Epithelial cell of esophagus (primary cell): ENCODE results near the gene PTTG2.

- RRBS: 4% methylated on average over 4 of the region's 73 CpGs
Observed at GRCh38 chr4:26321180-26321947, 550 bp downstream of the RBPJ start.

- RRBS: 2% methylated on average over 26 of the region's 76 CpGs
Observed at GRCh38 chr4:26861080-26861724, 561 bp downstream of the STIM2 start.

GRCh38 chr4:26866164-26866628 is 5.6 kb downstream of the STIM2 start:
- RRBS: no CpG with 5 or more reads among the region's 1 CpG

GRCh38 chr4:26907664-26908132 is 47.1 kb downstream of the STIM2 start:
- RRBS: no CpG with 5 or more reads among the region's 3 CpGs

GRCh38 chr4:28116487-28117021 is 1255.9 kb downstream of the STIM2 start:
- RRBS: no CpG with 5 or more reads among the region's 14 CpGs

- RRBS: 3% methylated on average over 1 of the region's 16 CpGs
Observed at GRCh38 chr4:30721353-30721534, 1.1 kb downstream of the PCDH7 start.

DNA sequence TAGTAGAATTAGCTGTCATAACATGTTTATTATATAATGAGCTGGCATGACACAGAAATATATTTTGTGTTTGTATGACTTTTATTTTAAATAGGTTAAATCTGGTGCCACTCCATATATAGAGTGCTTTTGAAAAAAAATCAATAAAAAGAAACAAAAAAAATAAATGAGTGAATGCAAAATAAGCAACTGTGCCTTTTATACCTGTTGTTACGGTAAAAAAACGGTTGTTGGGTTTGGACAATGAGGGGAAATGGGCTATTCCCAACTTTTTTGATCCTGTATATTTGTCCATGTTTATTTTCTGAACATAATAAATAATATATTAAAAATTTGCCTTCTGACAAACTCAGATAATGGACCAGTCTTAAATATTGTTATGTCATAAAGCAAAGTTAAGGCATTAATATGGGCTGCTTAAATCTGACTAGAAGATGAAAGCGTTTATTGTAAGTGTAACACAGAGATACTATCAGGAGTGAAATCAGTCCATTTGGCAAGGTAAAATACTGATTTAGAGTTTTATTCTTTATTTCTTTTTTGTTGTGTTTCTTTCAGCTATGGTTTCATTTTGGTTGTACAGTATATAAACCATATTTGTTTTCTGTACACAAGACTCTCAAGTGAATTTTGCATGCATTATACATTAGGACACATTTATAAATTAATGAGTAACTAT is 425.3 kb downstream of the PCDH7 start:
- RRBS: no CpG with 5 or more reads among the region's 3 CpGs

DNA sequence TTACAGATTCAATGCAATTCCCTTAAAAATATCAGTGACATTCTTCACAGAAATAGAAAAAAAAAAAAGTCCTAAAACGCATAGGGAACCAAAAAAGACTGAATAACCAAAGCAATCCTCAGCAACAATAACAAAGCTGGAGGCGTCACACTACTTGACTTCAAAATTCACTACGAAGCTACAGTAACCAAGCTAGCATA is 528.5 kb downstream of the PCDH7 start:
- RRBS: no CpG with 5 or more reads among the region's 3 CpGs

GRCh38 chr4:34335200-34335677 is 1909.1 kb downstream of the ARAP2 start:
- RRBS: no CpG with 5 or more reads among the region's 13 CpGs

DNA sequence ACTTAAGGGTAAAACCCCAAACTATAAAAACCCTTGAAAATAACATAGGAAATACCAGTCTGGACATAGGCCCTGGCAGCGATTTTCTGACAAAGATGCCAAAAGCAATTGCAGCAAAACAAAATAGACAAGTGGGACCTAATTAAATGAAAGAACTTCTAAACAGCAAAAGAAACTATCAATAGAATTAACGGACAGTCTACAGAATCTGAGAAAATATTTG is 255.7 kb downstream of the ARAP2 start:
- RRBS: no CpG with 5 or more reads among the region's 2 CpGs

DNA sequence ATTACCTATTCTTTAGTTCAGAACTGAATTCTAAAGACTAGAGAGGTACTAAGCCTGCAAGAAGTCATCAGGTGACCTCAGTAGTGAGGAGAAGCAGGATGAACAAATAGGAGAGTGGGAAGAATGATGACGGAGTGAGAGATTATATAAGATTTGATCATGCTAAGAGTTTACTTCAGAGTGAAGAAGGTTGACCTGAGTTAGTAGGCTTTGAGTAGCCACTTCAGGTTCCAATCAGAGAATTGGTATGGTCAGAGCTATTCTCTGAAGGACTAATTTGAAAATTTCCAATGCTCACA is 1.6 kb downstream of the DTHD1 start:
- RRBS: no CpG with 5 or more reads among the region's 1 CpG

GRCh38 chr4:36310602-36311328 is 29.3 kb downstream of the DTHD1 start:
- RRBS: no CpG with 5 or more reads among the region's 8 CpGs

DNA sequence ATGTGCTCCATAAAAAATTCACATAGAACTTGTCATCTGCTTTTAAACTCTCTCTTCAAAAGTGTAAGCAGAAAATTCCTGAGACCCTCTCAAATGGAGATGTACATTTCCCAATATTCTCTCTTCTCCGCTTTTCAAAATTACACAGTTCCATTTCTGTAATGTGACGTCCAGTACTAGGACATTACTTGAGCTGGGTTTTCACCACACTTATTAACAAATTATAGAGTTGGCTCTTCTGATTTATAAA is 373.2 kb upstream of the NWD2 start:
- RRBS: no CpG with 5 or more reads among the region's 2 CpGs

- RRBS: 2% methylated on average over 35 of the region's 49 CpGs
Observed at GRCh38 chr4:37243745-37244304, 718 bp upstream of the NWD2 start.

DNA sequence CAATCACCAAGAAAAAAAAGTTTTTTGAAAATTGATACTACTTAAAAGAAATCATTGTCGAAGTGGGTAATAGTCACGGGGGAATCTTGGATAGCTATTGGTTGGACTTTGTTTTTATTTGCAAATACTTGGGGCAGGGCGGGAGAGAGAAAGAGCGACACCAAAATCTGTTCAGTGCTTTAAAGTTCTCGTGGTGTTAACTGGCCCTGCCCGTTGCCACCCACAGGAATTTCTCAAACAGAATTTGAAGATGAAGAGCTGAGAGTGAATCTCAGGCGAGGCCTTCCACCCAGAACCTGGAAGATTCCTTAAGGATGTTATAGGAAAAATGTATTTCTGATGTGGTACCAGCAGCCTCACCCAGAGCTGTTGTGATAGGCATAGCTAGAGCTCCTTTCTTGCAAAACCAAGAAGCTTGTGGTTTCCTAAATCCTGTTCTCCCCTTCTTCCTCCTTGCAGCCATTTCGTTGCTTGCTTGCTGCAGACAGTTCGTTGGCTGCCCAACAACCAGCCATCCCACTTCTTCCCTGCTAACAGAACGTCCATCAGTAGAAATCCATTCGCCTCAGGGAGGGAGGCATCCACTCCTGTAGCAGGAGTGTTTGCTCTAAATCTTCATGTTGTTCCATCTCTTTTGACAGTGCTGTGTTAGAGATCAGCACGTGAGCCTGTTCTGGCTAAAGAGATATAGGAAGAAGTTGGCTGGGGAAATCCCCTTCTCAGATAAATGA is 68.1 kb upstream of the RELL1 start:
- RRBS: no CpG with 5 or more reads among the region's 12 CpGs

GRCh38 chr4:37884868-37885446 is 5.9 kb upstream of the TBC1D1 start:
- RRBS: no CpG with 5 or more reads among the region's 2 CpGs

DNA sequence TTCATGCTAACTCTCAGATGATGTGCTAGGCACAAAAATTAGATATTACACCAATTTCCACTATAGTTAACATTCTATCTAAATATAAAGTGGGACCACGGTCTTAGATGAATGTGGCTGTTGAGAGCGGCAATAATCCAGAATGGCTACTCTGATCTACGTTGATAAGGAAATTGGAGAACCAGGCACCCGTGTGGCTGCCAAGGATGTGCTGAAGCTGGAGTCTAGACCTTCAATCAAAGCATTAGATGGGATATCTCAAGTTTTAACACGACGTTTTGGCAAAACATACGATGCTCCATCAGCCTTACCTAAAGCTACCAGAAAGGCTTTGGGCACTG is at the start of gene PTTG2:
Gene PTTG2 (plus strand): TSS at position 106 of the 341 bp plus-strand sequence.
- RRBS: no CpG with 5 or more reads among the region's 7 CpGs

- RRBS: no CpG with 5 or more reads among the region's 11 CpGs
Observed at GRCh38 chr4:38230104-38230948, 270.1 kb downstream of the PTTG2 start.

- RRBS: no CpG with 5 or more reads among the region's 6 CpGs
Observed at GRCh38 chr4:38275185-38275703, 315.0 kb downstream of the PTTG2 start.

- RRBS: no CpG with 5 or more reads among the region's 4 CpGs
Observed at GRCh38 chr4:38367668-38368083, 296.3 kb upstream of the KLF3 start.